Endodermal cell (in vitro differentiated cells): ENCODE results near the genes SNRNP40, ZCCHC17 and SERINC2.

GRCh38 chr1:30685097-30686100, 38.0 kb downstream of the MATN1 start:
- PRO-cap = unidirectional peak, plus-strand start at chr1:30685647

DNA sequence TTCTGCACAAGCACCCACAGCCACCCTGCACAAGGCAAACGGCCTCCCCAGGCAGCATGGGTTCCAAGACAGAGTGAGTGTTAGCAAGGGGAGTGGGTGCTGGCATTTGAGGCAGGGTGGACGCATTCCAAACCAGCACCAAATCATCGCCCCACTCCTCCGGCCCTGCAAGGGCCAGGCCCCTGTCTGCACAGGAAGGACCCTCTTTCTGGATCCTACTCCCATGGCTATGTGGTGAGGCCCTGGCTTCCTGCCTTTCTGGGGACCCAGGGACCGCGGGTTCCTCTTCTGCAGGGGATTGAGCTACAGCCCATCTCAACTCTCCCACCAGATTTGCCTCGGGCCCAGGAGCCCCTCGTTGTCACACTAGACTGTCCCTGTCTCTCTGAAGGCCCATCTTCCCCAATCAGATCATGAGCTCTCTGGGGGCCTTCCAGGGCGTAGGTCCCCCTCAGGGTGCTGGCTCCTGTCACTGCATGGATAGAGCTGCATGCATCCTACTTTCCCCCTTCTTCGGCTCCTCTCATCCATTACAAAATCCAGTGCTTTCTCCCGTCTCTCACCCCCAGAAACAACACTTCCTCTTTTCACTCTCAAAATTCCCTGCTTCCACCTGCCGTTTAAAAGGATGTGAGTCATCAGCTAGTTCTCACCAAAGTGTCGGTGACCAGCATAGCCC, 16.7 kb downstream of the LAPTM5 start:
- PRO-cap = no peak

GRCh38 chr1:30782767-30783522, 25.4 kb upstream of the LAPTM5 start:
- PRO-cap = no peak

DNA sequence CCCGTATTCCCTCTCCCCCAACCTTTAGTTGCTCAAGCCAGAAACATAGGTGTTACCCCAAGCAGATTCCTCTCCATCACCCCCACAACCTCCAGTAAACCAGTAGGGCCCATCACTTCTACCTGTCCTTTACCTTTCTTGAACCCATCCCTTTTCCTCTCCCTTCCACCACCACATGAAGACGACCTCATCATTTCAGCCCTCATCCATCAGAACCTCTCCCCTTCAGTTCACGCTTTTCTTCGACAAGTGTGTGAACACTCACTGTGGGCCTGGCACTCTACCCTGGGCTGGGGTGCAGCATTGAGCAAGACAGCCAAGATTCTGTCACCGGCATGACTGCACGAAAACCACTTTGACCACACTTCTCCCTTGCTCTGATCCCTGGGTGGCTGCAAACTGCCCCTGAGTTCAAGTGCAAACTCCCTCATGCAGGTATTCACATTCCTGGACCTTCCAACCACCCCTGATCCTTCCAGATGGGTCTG, 65.5 kb upstream of the LAPTM5 start:
- PRO-cap = no peak

DNA sequence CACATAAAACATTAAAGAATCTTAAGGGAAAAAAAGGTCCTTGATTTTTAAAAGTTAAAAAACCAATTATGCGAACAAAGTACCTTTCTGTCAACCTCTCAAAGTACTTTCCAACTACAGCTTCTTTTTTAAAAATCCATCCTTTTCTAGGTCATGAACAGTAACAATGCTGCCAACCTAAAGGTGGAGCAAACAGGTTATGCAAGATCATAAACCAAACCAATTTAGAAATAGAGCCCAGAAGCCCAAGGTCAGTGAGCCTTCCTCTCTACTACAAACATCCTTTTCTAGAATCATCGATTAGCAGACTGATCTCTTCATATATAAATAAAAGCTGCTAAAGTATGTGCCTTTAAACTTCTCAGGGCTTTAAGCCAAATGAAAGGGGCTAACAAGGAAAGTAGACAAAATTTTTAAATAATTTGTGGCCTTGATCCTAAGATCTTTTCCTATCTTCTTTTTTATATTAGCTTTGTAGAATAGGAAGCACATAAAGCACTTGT, 40.8 kb downstream of the PUM1 start:
- PRO-cap = no peak

GRCh38 chr1:31064894-31065488, 526 bp downstream of the PUM1 start:
- PRO-cap = bidirectional peak, plus-strand start at chr1:31064999, minus-strand start at chr1:31064659; bidirectional peak, plus-strand start at chr1:31065293, minus-strand start at chr1:31065286; bidirectional peak, plus-strand start at chr1:31065449, minus-strand start at chr1:31065459

DNA sequence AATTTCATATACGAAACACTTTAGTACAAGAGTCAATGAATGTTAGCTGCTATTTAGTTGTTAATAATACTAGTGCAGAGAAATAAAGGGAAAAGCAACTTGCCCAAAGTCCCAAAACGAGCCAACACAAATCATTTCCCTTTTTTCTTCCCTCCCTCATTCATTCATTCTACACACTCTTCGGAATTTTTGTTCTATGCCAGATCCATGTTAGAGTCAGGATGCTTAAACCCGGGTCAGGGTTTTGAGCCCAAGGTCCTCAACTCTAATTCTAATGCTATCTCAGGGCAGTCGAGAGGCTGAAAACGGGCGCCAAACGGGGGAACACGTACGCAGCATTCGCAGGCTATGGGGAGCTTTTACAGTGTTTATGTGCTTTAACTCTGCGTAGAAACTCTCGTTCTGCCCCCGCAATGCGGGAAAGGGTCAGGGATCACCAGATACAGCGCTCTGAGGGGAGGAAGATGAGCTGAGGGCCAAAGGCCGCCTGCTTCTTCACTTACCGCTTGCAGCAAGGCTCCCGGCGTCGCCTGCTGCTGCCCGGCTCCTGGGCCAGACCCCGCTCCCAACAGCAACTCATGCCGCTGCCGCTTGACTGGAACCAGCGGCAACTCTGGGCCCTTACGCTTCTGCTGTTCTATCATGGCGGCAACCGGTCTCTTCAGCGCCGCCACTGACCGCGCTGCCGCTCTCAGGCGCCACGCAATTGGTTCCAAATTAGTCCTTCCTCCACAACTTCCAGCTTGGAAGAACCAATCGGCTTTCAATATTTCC, at the start of gene SNRNP40:
Gene SNRNP40 (minus strand): TSS at position 681 of the 774 bp plus-strand sequence.
- PRO-cap = bidirectional peak, plus-strand start at position 268 of the sequence, minus-strand start outside the sequence; bidirectional peak, plus-strand start at position 439 of the sequence, minus-strand start at position 466 of the sequence; bidirectional peak, plus-strand start outside the sequence, minus-strand start at position 615 of the sequence

- PRO-cap = bidirectional peak, plus-strand start at chr1:31297032, minus-strand start at chr1:31296722; bidirectional peak, plus-strand start at chr1:31297303, minus-strand start at chr1:31297342
These were observed at the start of gene ZCCHC17 for GRCh38 chr1:31296882-31297526. Gene ZCCHC17 (plus strand): TSS chr1:31297032.

DNA sequence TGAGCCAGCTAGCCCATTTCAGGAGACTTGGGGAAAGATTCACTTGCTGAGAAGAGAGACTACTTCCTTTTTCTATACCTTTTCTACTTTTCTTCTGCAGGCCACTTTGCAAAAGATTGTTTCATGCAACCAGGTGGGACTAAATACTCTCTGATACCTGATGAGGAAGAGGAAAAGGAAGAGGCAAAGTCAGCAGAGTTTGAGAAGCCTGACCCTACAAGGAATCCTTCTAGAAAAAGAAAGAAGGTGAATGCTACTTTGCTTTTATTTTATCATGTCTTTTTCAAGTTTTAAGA, 24.2 kb downstream of the FABP3 start:
- PRO-cap = no peak

- PRO-cap = bidirectional peak, plus-strand start at chr1:31413255, minus-strand start at chr1:31413105
These were observed at the start of gene SERINC2 for GRCh38 chr1:31412825-31413660. Gene SERINC2 (plus strand): TSS chr1:31413213.

DNA sequence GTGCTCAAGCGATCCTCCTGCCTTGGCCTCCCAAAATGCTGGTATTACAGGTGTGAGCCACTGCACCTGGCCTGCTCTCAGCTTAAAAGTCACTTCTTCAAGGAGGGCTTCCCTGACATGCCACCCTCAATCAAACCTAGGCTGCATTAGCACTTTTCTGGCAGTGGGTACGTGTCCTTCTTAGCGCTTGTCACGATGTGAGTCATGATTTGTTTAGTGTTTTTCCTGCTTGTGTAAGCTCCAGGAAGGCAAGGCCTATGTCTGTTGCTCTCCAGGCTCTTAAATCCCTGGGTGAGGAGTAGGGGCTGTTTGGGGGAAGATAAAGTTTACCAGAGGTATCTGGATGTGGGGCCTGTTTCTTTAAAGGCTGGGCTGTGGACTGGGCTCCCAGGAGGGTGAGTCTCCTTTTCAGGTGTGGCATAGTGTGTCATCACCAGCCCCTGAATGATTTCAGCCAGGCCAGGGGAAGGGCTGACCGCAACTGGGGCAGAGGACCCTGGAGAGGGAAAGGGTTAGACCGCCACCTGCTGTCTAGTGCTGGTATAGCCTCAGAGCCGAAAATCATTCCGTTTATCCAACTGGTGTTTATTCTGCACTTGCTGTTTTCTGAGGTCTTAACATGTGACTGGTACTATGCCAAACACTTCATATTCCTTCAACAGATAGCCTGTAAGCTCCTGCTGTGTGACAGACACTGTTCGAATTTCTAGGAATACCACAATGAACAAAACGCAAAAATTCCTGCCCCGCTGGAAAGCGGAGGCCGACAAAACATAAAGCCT, 9.6 kb downstream of the SERINC2 start:
- PRO-cap = no peak

DNA sequence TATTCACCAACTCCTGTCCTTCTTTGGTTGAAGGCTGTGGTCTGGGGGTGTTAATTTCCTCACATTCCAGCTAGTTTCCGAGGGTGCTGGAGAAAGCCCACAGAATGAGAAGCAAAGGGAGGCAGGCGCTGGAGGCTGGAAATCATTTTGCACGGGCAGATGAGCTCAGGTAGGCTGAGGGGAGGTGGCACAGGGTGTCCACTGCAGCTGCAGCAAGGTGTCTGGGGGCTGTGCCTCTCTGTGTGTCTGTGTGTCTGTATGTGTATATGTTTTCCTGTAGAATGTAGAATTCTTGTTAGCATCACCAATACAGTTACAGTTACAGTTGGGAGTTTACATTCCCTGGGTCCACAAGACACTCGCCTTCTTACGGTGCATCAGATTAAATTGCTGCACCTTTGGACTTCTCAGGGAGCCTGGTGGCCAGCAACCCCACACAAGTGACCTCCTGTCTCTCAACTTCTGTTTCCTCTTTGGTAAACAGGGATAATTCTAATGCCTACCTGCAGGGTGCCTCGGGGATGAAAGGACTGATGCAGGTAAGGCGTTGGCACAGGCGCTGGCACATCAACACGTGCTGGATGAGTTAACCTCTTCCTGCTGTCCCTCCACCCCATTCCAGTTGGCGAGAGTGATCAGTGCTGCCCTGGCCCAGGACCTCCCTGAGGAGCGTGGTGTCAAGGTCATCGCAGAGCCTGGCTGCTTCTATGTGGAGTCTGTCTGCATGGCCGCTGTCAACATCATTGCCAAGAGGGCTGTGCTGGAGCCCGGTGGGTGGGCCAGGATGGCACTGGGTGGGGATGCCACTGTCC, 69.3 kb upstream of the TINAGL1 start:
- PRO-cap = no peak

GRCh38 chr1:31523664-31524754, 52.3 kb upstream of the TINAGL1 start:
- PRO-cap = no peak

GRCh38 chr1:31588539-31589272, 12.4 kb downstream of the TINAGL1 start:
- PRO-cap = bidirectional peak, plus-strand start at chr1:31588676, minus-strand start at chr1:31588679; bidirectional peak, plus-strand start at chr1:31588940, minus-strand start at chr1:31588917; bidirectional peak, plus-strand start at chr1:31589082, minus-strand start at chr1:31589114

- PRO-cap = no peak
These were observed 11.8 kb upstream of the HCRTR1 start for GRCh38 chr1:31605685-31606059.

GRCh38 chr1:31617250-31617526, 301 bp upstream of the HCRTR1 start:
- PRO-cap = no peak

GRCh38 chr1:31784509-31785204, 20.5 kb upstream of the ADGRB2 start:
- PRO-cap = no peak

- PRO-cap = no peak
These were observed 22.0 kb upstream of the SPOCD1 start for GRCh38 chr1:31837691-31838392.

- PRO-cap = no peak
These were observed 57.0 kb downstream of the PTP4A2 start for GRCh38 chr1:31881109-31881606.

DNA sequence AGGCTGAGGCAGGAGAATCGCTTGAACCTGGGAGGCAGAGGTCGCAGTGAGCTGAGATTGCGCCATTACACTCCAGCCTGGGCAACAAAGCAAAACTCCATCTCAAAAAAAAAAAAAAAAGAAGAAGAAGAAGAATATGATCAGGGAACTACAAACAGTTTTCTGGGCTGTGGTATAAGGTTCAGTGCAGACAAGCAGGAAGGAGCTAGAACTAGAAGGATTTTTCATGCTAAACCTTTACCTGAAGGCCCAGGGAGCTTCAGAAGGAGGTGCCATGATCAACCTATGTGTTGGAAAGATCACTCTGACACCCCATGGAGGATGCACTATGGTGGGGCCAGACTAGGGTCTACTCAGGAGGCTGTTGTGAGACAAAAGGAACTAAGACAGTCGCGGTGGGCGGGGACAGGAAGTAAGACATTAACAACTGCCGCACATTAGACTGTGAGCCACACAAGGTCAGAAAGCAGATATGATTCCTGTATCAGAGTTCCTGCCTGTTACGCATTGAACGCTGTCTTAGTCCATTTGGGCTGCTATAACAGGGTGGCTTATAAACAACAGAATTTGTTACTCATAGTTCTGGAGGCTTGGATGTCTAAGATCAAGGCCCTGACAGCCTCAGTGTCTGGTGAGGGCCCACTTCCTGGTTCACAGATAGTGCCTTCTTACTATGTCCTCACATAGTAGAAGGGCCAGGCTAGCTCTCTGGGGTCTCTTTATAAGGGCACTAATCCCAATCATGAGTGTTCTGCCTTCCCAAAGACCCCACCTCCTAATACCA, 49.0 kb downstream of the PTP4A2 start:
- PRO-cap = no peak